Thoracic aorta endothelial cell (primary cell): ENCODE measurements around the gene VPS41.

GRCh38 chr7:36788738-36789482 lies 64.6 kb upstream of the AOAH start:
- CAGE, long polyA plus RNA = no peak

DNA sequence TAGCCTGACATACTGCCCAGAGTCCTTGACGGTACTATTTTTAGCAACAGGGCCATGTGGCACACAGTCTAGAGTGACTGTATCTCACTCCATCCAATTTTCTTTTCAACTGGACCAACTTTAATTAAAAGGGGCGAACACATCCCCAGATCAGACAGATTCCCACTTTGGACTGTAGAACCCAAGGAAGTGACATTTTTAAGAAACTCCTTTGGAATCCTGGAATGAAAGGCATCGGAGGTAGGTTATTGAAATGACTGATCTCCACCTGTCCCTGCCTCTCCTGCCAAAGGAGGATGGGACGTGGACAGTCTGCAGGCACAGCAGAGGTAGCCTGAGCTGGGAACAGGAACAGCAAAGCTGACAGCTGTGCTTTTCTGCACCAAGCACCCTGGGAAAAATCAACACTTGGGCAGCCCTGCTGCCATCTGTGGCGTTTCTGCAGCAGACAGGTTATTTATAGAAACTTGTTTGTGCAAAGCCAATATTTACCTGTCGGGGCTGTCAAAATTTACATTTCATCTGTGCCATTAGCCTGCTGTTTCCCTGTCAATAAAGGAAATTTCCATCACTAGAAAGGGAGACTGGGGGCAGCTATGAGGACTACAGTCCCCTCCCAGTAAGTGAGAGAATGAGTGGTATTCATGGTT lies 221.6 kb upstream of the AOAH start:
- CAGE, long polyA plus RNA = no peak

GRCh38 chr7:36985826-36986569 lies 261.7 kb upstream of the AOAH start:
- CAGE, long polyA plus RNA = no peak

DNA sequence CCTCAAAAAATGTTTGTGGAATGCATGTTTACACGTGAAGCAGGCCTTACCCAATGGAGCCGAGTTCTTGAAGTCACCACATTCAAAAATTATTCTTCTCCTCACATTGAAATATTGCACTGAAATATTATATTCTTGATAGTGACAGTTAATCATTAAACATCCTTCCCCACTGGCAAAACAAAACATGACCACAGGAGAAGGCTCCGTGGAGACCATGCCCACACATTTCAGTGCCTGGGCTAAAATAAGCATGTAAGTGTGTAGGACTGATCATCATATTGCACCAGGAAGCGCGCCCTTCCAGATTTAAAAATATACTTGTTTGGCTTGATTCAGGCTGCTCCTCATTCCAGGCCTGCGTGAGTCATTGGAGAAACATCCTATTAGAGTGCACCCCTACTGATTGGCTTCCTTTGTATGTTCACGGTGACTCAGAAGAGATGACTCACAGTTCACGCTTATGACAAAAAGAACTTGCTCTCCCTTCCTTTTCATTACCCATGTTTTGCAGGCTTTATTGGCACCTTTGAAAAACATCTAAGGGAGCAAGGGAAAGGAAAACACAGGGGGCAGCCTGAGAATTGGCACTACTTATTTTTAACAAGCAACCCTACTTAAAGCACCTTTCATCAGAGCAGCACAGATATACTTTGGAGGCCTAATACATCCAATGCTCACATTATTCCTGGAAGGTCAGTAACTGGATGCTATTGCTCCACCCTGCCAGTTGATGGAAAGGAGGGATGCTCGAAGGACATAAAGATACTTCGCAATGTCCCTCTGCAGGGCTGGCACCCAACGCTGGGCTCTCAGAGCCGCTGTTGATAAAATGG lies 307.6 kb upstream of the AOAH start:
- CAGE, long polyA plus RNA = no peak

- CAGE, long polyA plus RNA = no peak
Observed at GRCh38 chr7:37208523-37209087, 240.1 kb downstream of the ELMO1 start.

- CAGE, long polyA plus RNA = no peak
Observed at GRCh38 chr7:37449405-37449548, 613 bp upstream of the ELMO1 start.

DNA sequence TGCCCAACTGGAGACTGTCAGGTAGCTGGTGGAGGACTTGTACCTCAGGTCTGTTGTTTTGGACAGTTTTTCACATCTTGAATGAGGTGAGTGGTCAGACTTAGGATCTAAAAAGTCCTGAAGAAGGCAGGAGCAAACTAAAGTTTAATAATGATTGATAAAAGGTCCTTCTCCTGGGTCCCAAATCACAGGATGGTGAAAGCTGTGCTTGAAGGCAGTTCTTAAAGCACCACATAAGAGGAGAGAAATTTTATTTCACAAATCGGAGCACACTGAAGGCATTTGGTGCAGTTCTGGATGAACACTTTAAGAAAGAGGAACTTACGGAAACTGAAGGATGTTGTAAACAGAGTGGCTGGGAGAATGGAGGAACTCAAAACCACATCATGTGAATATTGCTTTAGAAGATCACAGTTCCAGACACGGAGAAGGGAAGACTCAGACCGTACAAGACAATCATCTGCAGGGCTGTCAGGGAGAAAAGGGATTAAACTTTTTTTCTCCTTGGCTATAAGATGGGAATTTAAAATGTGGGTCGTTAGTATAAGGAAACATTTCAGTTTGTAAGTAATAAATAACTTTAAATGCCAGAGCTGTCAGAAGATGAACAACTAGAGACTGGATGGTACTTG lies 9.1 kb upstream of the GPR141 start:
- CAGE, long polyA plus RNA = no peak

DNA sequence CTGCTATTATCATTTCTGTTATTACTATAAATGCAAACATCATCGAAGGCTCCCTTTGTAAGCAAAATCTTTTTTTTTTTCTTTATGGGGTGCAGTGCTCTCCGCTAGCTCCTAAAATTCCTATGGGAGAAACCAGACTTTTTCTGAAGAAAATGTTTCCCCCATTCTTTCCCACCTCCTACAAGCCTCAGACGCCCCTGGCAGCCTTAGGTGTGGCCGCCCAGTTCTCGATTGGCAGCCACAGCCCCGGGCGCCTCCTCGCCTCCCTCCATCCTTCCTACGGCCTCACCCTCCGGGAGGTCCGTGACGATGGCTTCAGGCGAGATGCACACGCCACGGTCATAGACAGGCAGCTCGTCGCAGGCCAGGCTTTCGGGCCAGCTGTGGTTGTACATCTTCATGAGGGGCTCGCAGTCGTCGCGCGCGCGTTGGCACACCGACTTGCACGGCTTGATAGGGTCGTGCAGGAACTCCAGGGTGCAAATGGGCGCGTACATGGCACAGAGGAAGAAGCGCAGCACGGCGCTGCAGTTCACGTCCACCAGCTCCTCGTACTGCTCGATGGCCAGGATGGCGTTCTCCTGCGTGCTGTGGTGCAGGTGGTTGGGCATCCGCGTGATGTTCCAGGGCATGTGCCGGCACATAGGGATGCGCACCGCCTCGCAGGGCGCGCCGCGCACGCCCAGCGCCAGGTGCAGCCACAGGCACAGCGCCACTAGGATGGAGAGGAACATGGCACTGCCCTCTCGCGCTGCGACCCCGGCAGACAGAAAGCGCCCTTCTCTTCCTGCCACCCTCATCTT lies 612 bp downstream of the SFRP4 start:
- CAGE, long polyA plus RNA = no peak

DNA sequence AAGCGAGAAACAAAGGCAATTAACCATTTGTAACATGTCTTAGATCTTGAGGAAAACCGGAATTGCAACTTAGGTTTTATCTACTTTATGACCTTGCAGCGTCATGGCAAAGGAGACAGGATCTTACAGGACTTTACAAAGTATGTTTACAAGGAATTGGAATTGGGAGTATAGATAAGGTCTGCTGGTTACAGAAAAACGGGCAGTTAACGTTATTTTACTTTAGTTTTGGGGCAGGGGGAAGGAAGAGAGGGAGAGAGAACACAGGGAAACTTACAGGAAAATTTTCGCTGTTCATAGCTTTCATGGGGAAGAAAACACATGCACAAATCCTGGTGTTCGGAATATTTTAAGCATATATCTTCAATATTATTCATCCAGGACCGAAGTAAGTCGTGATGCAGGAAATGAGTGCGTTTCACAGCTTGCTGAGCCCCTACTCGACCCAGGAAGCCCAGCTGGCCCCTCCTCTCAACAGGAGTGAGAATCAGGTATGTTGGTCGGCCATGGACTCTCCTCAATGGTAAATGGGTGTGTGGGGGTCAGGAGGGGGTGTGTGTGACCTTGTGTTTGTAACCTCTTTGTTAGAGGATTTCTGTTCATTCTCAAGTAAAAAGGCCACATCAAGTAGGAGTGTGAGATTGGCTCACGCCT lies 158.4 kb downstream of the STARD3NL start:
- CAGE, long polyA plus RNA = no peak

DNA sequence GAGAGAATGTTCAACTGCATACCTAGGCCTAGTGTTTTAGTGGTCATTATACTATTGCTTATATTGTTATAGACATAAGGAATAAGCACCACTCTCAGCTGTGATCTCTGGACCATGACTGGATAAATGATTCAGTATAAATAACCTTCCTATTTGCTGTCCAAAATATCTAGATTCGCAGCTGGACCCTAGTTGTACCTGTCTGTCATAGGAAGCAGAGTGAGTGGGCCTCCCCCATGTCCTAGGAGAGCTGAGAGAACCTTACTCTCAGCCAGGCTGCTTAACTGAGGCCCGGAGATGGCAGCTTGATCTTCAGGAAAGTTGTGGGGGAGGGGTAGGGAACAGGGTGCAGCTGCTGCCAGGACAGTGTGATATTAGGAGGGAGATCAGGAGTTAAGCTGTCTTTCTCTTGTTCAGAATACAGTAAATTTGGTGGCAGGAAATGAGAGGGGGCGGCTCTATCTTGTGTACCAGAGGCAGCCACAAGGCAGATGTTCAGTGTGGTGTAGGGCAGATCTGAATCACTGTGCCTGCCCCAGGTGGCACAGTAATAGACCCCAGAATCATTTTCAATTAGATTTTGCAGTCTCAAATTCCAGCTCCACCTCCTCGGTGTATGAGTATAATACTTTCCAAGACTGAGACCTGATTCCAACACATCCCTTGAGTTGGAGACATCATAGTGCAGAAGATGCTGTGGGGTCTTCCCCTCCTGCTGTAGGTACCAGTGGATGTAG lies 166.6 kb downstream of the STARD3NL start:
- CAGE, long polyA plus RNA = no peak

- CAGE, long polyA plus RNA = no peak
Observed at GRCh38 chr7:38349604-38350461, 171.8 kb downstream of the STARD3NL start.

- CAGE, long polyA plus RNA = no peak
Observed at GRCh38 chr7:38366496-38367132, 188.6 kb downstream of the STARD3NL start.

DNA sequence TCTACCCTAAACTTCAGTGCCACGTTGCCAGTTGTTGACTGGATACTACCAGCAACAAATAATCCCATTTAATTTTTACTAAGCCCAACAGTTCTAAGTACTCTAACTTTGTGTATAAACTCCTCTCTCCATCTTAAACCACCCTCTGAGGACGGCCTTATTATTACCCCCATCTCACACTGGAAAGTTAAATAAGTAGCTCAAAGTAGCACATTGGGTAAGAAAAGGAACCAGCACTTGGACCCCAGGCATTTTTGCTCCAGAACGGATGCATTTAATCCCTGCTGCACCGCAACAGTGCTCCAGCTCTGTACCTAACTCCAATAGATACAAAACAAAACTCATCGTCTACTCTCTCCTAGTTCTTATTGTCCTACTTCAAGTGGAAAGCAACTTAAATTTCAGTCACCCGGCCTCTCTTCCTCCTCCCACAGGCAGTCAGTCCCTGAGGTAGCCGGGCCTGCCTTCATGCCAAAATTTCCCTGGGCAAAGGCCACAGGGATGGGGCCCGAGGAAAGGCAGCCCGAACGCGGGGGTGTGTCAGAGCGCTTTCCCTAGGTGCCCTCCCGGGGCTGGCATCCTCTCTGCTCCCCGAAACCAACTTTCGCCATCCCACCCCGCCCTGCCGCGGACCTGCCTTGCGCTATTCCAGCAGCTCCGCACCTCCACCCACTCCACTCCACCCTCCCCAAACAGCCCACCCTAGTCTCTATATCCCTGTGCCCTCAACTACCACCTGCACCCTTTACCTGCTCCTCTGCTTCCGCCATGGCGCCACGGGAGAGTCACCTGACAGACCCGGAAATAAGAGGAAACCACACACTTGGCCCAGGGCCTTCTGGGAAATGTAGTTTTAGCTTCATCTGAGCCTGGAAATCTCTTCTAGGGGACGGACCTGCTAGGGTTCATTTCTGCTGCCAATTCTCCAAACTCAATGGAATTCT lies at the start of gene VPS41:
Gene VPS41 (minus strand): TSS at position 787 of the 944 bp plus-strand sequence.
- CAGE, long polyA plus RNA = no peak

GRCh38 chr7:39624286-39624434 lies 788 bp downstream of the RALA start:
- CAGE, long polyA plus RNA = no peak

GRCh38 chr7:39629027-39629366 lies 5.6 kb downstream of the RALA start:
- CAGE, long polyA plus RNA = no peak

- CAGE, long polyA plus RNA = no peak
Observed at GRCh38 chr7:39631662-39631986, 8.3 kb downstream of the RALA start.

DNA sequence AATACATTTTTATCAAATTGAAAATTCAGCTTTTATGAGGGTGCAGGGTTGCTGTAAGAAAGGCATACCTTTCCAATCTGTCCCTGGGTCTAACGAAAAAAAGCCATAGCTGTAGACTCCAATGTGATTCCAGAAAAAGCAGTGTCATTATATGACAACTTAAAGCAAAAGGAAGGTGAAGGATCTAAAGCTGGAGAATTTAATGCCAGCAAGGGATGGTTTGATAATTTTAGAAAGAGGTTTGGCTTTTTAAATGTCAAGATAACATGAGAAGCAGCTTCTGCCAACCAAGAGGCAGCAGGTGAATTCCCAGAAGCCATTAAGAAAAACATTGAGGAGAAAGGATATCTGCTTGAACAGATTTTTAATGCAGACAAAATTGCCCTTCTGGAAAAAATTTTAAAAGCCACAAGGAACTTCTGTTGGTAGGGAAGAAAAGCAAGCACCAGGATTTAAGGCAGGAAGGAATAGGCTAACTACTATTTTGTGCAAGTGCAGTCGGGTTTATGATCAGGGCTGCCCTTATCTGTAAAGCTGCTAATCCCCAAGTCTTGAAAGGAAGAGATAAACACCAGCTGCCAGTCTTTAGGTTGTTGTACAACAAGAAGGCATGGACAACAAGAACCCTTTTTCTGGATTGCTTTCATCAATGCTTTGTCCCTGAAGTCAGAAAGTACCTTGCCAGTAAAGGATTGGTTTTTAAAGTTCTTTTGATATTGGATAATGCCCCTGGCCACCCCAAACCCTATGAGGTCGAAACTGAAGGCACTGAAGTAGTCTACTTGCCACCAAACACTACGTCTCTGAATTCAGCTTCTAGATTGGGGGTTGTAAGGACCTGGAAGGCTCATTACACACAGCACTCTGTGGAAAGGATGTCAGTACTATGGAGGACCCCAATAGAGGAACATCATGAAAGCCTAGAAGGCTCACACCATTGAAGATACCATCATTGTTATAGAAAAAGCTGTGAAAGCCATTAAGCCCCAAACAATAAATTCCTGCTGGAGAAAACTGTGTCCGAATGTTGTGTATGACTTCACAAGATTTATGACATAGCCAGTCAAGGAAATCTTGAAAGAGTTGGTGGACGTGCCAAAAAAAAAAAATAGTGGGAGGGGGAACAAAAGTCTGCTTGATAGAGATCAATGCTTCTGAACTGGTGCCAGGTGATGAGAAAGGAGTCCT lies 40.7 kb downstream of the RALA start:
- CAGE, long polyA plus RNA = no peak

DNA sequence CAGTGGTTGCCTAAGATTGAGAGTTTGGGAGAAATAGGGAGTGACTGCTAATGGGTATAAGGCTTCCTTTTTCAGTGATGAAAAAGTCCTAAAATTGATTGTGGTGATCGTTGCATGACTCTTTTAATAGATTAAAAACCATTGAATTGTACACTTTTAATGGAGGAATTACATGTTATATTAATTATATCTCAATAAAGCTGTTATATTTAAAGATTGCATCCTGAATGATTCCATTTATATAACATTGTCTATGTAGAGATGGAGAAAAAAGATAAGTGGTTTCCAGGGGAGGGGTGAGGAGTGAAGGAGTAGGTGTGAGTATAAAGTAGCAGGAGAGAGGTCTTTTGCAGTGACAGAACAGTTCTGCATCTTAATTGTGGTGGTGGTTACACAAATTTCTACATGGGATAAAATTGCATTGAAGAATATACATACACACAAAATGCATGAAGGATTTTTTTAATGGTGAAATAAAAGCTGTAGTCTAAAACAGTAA lies 102.3 kb downstream of the RALA start:
- CAGE, long polyA plus RNA = no peak

GRCh38 chr7:39978348-39979260 lies 28.5 kb downstream of the CDK13 start:
- CAGE, long polyA plus RNA = no peak

- CAGE, long polyA plus RNA = no peak
Observed at GRCh38 chr7:40133757-40134132, 677 bp downstream of the MPLKIP start.